Transverse colon (tissue), 4 donors: ENCODE measurements around a stretch of chr13.

DNA sequence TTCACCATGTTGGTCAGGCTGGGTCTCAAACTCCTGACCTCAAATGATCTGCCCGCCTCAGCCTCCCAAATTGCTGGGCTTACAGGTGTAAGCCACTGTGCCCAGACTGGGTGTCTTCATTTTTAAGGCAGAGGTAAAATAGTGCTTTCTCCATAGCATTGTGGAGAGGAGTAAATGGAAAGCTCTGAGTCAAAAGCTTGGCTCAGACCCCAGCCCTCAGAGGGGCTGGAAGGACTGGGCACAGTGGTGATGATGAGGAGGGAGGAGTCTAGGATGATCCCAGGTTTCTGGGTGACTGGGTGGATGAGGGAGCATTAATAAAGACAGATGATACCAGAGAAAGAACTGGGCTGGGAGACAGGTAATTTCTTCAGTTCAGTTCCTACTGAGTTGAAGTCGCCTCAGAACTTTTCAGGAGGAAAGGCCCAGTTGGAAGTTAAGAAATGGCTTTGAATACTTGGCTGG lies 37.3 kb upstream of the MEDAG start:
- PRO-cap: no peak
- RAMPAGE, long total RNA, 4 experiments: no peak in any of the 4 experiments

DNA sequence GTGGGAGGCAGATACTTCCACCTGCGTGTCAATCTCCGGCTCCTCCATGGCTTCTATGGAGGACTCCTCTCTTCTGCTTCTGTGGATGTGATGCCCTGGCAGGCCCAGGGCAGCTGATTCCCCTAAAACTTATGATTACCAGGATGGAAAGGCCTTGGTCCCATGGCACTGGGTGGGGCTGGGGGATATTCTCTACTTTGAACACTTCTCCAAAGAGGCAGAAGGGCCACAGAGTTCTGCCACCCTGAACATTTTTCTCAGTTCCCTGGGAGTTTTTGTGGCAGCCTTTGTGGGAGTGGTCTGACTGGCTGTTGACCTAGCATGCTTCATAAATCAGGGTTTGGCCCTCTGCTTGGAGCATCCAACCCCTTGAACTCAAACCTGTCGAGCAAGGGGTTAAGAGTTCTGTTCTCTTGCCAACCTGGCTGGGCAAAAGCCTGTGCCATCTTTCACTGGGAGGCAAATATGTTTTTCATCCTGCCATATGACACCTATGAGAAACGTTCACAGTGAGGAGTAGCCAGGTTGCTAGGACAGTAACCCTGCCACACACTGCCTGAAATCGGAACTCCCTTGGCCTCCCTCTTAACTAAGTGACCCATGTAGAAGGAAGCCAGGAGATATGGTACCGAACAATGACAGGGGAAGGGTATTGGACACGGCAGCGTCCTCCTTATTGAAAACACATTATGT lies 7.8 kb upstream of the TEX26 start:
- PRO-cap: no peak
- RAMPAGE, long total RNA, 4 experiments: no peak in any of the 4 experiments

DNA sequence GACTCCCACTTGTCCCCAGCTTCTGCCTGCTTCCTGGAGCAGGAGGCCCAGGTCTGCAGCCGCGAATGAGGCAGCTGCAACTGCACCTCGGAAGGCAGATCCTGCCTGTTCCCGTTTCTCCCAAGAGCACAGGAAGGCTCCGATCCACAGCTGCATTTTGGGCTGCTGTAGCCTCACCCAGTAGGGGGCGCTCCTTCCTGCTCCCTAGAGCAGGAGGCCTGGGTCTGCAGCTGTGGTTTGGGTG lies 46.8 kb downstream of the TEX26 start:
- PRO-cap: no peak
- RAMPAGE, long total RNA, 4 experiments: no peak in any of the 4 experiments

GRCh38 chr13:31201051-31201318 lies 1.2 kb downstream of the B3GLCT start:
- PRO-cap: no peak
- RAMPAGE, long total RNA, 4 experiments: no peak in any of the 4 experiments

GRCh38 chr13:31201319-31201678 lies 1.5 kb downstream of the B3GLCT start:
- PRO-cap: no peak
- RAMPAGE, long total RNA, 4 experiments: no peak in any of the 4 experiments

DNA sequence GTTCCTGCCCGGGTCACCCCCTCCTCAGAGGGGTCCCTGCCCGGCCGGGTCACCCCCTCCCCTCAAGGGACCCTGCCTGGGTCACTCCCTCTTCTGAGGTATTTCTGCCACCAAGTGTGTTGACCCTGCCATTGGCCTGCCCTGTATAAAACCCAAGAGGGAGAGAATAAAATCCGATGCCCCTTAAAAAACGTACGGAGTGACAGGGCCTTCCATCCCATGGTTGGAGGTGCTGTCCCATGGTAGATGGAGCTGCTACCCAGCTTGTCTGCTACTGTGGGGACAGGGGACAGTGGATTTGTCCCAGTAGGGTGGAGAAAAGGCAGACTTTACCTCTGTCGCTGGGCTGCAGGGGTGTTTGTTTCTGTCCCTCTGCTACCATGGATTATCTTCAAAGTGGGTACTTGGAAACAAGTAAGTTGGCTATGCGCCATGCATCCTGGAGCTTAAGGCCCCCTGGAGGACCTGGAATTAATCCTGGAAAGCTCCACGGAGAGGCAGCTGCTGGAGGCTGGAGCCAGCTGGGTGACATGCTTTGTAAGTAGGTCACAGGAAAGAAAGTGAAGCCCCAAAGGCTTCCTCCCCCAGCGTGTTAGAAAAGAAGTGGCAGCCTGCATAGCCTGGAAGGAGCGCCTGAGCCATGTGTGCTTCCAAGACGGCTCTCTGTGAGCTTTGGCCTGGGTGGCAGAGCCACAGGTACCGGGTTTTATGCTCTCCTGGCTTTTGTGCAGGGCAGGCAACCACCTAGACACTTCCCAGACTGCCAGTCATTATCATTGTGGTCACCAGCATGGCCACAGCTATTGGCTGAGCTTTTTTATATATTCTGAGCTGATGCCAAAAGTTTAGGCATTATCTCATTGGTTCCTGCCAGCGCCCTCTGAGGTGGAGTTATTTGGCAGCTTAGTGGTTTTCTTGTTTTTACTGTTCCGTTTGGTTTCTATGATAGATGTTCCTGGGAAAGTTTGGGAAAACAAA lies 9.4 kb downstream of the B3GLCT start:
- PRO-cap: no peak
- RAMPAGE, long total RNA, 4 experiments: no peak in any of the 4 experiments

DNA sequence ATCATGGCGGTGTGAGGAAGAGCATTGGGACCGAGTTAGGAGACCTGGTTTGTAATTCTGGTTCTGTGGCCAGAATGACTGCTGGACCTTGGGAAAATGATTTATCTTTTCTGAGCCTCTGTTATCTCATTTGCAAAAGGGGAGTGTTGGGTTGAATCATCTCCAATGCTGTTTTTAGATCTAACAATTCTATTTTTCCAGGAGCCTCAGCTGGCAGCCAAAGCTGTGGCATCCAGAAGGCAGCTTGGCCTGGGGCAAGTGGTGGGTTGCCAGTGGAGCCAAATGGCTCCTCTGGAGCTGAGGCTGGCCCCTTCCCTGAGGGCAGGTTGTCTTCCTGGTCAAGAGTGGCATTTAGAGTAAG lies 21.2 kb downstream of the B3GLCT start:
- PRO-cap: no peak
- RAMPAGE, long total RNA, 4 experiments: no peak in any of the 4 experiments

DNA sequence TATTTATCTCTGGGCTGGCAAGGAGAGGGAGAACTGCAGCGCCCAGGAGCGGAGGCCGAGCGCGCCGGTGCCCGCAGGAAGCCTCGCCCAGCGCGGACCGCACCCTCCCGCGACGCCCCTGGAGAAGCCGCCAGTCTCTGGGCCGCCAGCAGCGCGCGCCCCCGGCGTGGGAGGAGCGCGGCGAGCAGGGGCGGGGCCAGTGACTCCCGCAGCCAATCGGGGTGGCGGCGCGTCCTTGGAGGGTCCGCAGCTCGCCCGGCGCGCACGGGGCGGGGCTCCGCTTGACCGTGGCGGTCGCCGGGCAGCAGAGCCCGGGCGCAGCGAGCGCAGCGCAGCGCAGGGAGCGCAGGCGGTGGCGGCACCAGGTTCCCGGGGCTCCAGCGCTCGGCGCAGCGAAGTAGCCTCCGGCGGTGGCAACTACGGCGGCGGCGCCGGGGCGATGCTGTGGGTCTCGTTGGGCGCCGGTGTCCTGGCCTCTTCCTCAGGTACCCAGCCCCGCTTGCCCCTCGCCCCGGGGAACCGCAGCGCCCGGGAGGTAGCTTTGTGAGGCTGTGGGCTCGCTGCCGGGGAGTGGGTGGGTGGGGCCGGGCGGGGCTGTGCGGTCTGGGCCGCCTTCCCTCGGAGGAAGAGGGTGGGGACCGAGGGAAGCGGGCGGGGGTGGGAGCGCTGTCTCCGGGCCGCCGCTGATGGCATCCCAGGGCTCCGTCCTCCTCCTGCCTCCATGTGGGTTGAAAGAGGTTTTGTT lies 107.3 kb downstream of the RXFP2 start:
- PRO-cap: bidirectional peak, plus-strand start at position 265 of the sequence, minus-strand start at position 120 of the sequence
- RAMPAGE, long total RNA, 4 experiments: no peak in any of the 4 experiments

- PRO-cap: no peak
- RAMPAGE, long total RNA, 4 experiments: no peak in any of the 4 experiments
These were observed 85.8 kb upstream of the FRY start for GRCh38 chr13:31945500-31946386.

DNA sequence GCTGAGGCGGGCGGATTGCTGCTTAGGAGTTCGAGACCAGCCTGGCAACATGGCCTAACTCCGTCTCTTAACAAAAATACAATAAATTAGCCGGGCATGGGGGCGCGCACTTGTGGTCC lies 901 bp downstream of the N4BP2L2 start:
- PRO-cap: no peak
- RAMPAGE, long total RNA, 4 experiments: no peak in any of the 4 experiments

GRCh38 chr13:32737091-32737474 lies 150.8 kb downstream of the PDS5B start:
- PRO-cap: no peak
- RAMPAGE, long total RNA, 4 experiments: no peak in any of the 4 experiments

- PRO-cap: no peak
- RAMPAGE, long total RNA, 4 experiments: no peak in any of the 4 experiments
These were observed 126.6 kb upstream of the KL start for GRCh38 chr13:32889667-32890002.

DNA sequence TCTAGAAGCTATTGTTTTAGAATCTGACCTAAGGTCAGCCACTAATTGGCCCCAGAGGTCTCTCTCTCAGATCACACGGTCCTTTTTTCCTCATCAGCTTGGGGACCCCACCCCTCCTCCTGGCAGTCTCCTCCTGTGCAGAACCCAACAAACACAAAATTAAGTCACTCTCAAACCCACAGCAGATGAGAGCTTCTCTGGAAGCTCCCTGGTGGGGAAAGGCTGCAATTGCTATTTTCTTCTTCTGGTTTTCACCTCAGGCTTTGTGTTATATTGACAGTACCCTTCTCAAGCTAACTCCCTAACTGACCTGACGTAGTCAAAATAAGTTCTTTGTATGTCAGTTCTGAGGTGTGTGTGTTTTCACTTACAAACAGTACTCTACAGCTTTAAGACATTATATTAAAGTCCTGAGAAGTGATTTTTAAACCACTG lies 41.3 kb downstream of the KL start:
- PRO-cap: no peak
- RAMPAGE, long total RNA, 4 experiments: no peak in any of the 4 experiments

GRCh38 chr13:33235135-33235759 lies 50.3 kb downstream of the STARD13 start:
- PRO-cap: no peak
- RAMPAGE, long total RNA, 4 experiments: start-site peak on the minus strand in 1 of 4 experiments, at chr13:33235119-33235461 at its widest, 15 reads per replicate

GRCh38 chr13:33256201-33256803 lies 29.3 kb downstream of the STARD13 start:
- PRO-cap: no peak
- RAMPAGE, long total RNA, 4 experiments: start-site peak on the minus strand in 1 of 4 experiments, at chr13:33256298-33256820 at its widest, 21 reads per replicate

DNA sequence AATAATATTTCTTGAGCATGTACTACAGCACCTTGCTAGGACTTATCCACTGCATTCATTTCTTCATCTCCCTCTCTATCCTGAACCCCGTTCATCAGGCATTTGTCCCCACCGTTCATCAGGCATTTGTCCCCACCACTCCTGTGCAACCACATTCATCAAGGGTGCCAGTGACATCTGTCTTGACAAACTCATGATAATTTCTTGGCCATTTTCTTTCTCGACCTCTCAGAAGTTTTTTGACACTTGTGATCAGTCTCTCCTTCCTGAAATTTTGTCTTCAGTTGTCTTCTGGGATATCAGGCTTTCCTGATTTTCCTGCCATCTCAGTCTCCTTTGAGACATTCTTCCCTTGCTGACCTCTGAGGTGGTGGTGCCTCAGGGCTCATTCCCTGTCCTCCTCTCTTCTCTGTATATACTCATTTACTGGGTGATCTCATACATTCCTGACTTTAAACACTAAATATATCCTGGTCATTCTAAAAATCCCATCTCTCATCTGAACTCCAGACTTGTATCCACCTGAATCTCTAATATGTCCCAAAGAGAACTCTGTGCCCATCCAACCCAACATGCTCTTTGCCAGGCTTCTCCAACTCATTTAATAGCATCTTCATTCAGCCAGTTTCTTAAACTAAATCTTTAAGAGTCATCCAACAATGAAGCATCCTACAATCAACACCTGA lies 31.3 kb upstream of the STARD13 start:
- PRO-cap: no peak
- RAMPAGE, long total RNA, 4 experiments: no peak in any of the 4 experiments

DNA sequence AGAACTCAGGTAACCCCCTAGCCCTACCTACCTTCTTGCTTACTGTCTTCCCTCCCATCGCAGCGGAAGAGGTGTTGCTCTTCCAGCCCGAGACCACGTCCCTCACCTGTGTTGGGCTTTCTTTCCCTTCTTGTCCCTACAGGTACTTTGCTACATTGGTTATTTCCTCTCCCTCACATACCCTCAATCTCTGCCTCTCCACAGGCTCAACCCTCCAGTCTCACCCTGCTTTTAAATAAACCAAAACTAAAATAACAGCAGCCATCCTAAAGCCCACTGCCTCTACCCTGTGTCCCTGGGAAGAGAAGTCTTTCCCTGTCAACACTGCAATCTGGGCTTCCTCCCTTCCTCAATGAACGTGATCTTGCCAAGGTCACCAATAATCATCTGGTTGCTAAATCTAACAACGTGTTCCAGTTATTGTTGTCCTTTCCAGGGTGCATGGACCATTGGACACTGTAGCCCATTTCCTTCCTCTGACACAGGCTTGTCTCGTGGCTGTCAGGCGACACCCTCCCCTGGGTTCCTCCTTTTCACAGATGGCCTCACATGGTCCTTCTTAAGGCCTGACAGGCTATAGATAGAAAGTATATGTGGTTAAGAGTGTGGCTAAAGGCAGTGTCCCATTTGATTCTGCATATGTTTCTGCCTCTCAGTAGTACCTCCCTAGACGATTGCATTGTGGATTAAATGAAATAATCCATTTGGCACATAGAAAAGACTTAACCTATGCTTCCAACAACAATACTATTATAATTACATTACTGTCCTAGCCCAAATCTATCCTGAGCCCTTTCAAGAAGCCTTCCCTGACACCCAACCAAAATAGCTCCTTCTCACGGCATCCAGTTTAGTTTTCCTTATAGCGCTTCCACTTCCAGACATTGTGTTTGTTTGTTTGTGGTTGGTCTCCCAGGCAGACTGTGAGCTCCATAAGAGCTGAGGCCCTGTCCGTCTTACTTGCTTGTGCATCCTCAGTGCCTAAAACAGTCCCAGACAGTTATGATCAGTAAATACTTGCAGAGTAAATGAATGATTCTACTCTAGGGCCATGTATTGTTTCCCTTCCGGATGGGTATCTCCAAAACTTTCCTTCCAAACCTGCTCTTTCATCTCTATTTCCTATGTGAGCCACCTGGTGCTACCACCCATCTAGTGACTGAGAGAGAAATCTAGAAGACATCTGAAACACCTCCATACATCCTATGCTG lies 67.8 kb upstream of the STARD13 start:
- PRO-cap: bidirectional peak, plus-strand start at position 618 of the sequence, minus-strand start at position 354 of the sequence
- RAMPAGE, long total RNA, 4 experiments: no peak in any of the 4 experiments

GRCh38 chr13:33642209-33643158 lies 175.5 kb upstream of the RFC3 start:
- PRO-cap: no peak
- RAMPAGE, long total RNA, 4 experiments: no peak in any of the 4 experiments

GRCh38 chr13:33871258-33871471 lies 53.2 kb downstream of the RFC3 start:
- PRO-cap: no peak
- RAMPAGE, long total RNA, 4 experiments: no peak in any of the 4 experiments

GRCh38 chr13:34153303-34153882 lies 335.4 kb downstream of the RFC3 start:
- PRO-cap: no peak
- RAMPAGE, long total RNA, 4 experiments: no peak in any of the 4 experiments